ReNcell CX (cell line): ENCODE results near the genes LMX1A and LRRC52.

DNA sequence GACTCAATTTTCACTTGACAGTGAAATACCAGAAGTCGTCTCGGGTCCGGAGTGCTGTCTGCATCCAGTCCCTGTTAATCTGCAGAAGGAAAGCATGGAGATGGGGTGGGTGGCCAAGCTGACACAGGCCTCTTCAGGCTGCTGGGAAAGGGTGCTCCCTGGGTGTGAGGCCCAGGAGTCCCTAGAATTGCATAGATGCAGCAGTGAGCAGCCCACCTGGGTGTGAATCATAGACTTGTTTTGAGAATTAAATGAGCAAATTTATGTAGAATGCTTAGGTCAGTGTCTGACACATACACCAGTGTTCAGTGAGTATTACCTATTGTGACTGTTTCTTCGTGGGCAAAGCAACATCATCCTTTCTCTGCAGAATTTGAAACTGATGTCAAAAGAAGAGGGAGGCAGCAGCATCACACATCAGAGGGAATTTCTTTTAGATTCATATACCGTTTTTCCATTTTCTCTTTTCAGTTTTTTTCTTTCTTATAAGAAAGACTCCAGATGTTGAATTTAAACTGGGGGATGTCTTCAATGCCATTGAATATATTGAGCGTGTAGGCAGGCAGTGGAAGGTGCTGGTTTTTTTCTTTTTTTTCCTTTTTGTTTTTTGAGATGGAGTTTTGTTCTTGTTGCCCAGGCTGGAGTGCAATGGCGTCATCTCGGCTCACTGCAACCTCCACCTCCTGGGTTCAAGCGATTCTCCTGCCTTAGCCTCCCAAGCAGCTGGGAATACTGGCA is 151.0 kb downstream of the PBX1 start:
- PRO-cap: no peak

GRCh38 chr1:164780872-164781558 is 222.0 kb downstream of the PBX1 start:
- PRO-cap: no peak

DNA sequence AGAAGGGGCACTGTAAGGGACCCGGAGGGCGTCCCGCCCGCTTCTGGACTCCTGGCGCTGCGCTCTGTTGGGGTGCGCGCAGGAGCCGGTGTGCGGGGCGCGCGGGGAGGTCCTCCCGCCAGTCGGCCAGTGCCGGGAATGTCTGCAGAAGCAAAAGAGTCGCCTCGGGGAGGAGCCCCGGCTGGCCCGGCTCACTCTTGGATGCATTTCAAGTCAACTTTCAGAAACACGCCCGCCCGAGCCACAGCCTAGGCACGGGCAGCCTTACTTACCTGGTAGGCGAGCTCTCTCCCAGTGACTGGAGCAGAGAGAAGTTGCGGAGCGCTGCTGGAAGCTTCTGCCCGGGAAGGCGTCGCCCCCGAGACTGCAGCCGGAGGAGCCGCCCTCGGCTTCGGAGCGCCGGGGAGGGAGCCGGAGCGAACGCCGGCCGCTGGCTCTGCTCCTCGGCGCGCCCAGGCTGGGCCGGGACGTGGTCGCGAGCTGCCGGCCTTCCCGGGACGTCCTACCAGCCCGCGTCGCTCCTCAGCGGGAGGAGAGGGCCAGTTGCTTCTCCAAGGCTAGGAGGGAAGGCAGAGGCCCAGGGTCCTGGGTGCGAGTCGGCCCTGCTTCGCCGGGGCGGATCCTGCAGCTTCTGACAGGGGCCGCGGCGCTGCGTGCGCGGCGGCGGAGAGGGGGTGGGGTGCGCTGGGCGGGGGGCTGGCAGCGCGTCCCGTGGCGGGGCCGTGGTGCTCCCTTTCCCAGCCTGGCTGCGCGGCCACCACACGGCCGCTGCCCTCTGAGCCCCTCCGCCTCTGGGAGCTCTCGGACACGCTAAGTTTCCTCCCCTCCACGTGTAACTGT is at the start of gene LMX1A:
Gene LMX1A, minus strand, starts transcription at position 633 of the 840 bp plus-strand sequence.
- PRO-cap: no peak

DNA sequence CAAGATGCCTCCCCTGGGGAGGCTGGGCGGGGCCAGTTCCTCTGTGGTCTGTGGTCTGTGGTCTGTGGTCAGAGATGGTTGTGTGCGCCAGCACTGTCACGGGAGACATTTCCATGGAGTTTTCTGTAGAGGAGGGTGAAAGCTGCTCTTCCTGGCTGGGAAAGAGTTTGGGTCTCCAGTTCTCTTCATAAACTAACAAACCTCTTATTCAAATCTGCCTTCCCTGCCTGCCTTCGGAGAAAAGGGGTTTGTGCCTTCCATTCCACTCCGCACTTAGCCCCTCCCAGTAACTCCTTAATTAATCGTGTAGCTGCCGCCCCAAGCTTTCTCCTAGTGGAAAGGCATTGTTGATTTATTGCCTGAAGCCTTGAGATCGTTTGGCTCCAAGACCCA is 36.6 kb upstream of the LMX1A start:
- PRO-cap: no peak

- PRO-cap: no peak
Observed at GRCh38 chr1:165436901-165437272, 8.0 kb downstream of the RXRG start.

- PRO-cap: no peak
Observed at GRCh38 chr1:165543713-165544536, at the start of gene LRRC52. Gene LRRC52, plus strand, starts transcription at chr1:165544000.

GRCh38 chr1:165632435-165632873 is 1.4 kb downstream of the MGST3 start:
- PRO-cap: no peak

- PRO-cap: no peak
Observed at GRCh38 chr1:165895516-165895854, 68.1 kb downstream of the UCK2 start.

DNA sequence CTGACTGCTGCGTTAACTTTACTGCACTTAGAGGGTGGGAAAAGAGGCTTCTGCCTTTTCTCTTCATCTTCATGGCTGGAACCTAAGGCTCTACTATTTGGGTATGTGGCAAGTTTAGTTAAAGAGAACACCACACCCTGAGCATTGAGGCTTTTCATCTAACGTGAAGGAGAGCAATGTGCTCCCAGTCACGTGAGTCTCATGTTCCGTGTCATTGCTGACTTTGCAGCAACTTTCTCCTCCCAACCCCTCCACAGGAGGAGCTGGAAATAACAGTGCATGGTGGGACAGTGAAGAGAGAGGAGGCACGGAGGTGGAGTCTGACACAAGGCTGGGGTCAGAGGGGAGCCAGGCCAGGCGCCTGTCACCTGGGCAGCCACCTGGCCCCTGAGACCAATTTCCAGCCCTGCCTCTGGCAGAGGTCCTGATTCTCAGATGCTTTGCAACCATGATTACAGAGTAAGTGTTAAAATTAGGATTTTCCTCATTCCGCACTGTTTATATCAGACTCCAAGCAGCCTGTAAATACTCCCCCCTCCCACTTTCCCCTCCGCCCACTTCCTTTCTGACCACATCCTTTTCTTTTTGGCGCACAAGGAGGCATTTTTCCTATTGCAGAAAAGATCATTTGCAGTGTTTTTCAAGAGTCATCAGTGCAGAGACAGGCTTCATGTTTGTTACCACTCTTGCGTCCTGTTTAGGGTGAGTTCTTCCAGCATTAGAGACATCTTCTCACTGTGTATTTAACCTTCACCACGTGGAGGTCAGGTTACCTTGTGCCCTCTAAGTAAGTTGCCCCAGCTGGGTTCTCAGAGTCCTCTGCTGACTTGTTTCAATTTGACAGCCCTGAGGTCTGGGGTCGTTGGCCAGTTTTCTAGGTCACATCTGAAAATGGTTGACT is 86.0 kb downstream of the FAM78B start:
- PRO-cap: no peak

- PRO-cap: no peak
Observed at GRCh38 chr1:166165297-166165627, 1.5 kb downstream of the FAM78B start.

GRCh38 chr1:166840094-166840354 is 749 bp downstream of the POGK start:
- PRO-cap: no peak

GRCh38 chr1:167211153-167211693 is 9.5 kb upstream of the POU2F1 start:
- PRO-cap: no peak

DNA sequence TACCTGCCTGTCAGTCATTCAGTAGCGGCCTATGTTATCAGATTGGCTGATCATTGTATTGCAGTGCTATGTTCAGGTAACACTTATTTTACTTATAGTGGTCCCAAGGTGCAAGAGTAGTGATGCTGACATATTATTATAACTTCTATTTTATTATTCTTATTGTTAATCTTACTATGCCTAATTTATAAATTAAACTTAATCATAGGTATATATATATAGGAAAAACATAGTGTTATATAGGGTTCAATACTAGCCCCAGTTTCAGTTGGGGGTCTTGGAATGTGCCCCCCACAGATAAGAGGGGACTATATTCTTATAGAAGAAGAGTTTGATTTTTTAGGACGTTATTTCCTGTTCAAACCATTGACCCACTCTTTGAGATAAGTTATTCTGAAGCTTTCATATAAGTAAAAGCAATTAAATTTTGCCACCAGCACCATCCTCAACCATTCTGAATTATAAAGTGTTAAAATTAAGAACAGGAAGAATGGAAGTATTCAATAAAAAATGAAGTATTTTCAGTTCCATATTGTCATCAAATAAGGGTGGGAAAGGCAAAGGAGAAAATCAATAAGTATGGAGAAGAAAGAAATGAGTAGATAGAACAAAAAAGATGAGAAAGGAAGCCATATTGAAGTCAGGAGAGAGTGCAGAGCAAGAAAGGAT is 55.7 kb downstream of the POU2F1 start:
- PRO-cap: no peak

- PRO-cap: no peak
Observed at GRCh38 chr1:167337042-167337809, 116.5 kb downstream of the POU2F1 start.

DNA sequence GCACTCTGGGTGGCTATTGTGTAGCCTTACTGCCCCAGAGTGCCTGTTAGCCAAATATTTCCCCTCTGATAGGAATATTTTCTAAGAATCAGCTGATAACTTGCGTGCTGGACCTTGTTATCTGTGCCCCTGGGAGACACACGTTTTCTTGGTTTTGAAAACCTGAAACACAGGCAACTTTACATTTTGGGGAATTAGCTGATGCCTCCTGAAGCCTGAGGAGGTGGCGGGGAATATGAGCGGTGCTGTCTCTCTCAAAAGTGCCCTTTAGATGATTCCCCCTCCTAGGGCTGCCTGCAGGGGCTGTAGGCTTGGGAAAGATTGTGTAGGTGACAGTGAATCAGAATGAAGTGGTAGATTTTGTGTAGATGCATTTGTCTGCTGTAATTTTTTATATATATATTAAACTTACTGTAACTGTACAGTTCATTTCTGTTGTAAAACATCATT is 91.4 kb downstream of the CD247 start:
- PRO-cap: no peak

- PRO-cap: no peak
Observed at GRCh38 chr1:167432387-167432732, 86.0 kb downstream of the CD247 start.

DNA sequence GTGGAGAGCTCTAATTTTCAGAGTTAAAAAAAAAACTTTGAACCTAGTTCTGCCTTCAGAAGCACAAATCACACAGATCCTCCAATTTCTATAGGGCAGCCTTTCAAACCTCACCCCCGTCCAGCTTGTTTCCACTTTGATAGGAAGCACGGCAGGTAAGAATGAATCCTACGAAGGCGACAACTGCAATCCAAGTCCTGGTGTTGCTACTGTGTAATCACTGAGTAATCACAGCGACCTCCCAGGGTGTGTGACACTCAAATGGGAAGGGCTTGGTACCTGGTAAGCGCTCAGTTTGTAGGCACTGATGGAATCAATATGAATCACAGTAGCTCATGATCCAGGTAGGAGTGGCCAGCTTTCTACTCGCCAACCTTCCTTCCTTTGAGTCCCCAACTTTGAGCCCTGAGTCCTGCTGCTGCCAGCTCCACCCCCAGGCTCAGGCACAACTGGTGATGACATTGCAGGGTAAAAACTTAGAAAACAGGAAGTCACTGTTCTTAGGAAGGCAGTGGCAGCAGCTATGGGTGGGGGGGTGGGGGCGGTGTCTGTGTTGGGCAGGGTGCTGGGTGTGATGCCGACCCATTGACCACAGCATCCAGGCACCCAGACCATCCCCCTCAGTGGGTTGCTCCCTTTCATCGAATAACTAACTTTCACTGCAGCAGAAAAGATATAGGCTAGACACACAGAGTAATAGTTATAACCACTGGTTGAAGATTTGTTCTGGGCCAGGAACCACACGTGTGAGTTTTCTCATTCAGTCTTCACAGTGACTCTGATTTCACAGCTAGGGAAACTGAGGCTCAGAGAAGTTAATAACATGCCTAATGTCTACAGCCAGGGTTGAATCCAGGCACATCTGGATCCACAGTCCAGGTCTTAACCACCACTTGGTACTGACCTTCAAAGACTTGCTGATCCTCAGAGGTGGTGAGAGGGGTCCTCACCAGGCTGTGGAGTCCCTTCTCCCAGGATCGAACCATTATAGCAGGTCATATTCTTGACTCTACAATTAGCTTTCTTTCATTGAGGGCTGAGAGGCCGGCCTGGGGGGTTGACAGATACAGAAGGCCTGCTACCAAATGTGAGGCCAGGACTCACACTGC is 70.5 kb downstream of the CD247 start:
- PRO-cap: no peak

- PRO-cap: bidirectional peak, plus-strand start at chr1:167455617, minus-strand start at chr1:167455506; bidirectional peak, plus-strand start at chr1:167455916, minus-strand start at chr1:167455931
Observed at GRCh38 chr1:167455391-167456466, 62.6 kb downstream of the CD247 start.

GRCh38 chr1:167477499-167477901 is 40.8 kb downstream of the CD247 start:
- PRO-cap: no peak

DNA sequence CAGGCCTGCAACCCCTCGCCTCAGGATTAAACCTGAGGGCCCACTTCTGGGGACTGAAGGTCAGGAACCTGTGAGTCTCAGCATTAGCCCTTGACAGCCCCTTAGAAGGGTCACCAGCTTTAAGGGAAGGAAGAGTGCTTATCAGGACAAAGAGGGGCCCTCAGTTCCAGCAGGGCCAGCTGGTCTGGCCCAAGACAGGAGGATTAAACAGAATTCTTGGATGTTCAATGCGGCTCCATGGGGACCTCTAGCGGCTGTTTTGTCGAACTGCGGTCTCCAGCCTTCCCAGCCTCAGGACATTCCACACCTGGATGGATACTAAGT is 15.4 kb upstream of the CD247 start:
- PRO-cap: no peak